Right ventricle myocardium (tissue), 1 donor: ENCODE measurements around the genes ARMC12 and MAPK13.

DNA sequence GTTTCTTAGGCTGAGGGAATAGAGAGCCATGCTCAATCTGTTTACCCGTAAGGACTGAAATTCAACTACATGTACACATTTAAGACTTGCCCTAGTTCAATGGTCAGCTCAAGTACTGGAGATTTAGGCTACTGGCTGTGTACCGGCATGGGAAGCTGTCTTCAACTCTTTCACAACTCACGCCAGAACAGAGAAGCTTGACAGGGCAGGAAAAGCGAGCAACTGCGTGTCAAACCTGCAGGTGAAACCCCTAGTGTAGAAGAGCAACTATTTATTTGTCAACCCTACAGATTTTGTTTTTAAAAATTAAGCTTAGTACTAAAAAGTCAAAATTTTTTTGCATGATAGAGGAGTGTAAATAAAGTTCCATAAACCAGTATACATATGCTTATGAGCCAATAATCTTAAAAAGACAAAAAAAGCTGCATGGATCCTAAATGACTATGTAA lies 61.7 kb upstream of the TULP1 start:
- PRO-cap, 2 experiments: no peak in any of the 2 experiments

DNA sequence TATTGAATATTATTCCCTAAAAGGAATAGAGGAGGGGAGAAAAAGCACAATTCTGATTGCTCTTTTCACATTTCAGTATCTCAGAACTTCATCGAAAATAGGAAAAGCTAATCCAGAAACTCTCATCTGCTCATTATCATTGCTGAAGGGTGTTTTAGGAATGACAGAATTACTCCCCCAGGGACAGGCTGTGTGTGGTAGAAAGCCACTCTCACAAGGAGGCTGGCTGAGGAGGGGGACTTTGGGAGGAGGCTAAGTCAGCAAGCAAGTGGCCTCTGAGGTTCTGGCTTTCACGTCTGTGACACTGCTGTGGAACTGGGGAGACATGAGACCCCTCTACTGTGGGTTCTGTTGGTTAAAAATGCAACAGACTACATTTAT lies 62.3 kb upstream of the TULP1 start:
- PRO-cap, 2 experiments: no peak in any of the 2 experiments

GRCh38 chr6:35591039-35591549 lies 78.4 kb upstream of the TULP1 start:
- PRO-cap, 2 experiments: no peak in any of the 2 experiments

- PRO-cap, 2 experiments: no peak in any of the 2 experiments
Observed at GRCh38 chr6:35610742-35611831, 77.6 kb downstream of the FKBP5 start.

GRCh38 chr6:35677986-35678559 lies 10.6 kb downstream of the FKBP5 start:
- PRO-cap, 2 experiments: no peak in any of the 2 experiments

DNA sequence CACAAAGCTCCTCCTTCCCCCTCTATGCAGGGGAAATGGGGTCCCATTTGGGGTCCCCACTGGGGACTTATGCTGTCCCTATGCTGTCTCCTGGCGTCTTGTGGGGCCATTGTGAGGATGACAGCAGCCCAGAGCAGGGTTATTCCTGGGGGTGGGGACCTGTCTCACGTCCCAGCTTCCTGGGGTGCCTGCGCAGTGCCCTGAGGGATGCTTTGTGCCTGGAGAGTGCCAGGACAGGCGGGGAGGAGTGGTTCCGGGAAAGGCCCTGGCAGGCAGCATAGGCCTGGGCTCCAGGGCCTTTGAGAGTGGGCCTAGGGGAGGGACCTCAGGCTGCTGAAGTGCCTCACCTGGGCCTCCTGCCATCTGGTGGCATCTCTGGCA lies 8.0 kb upstream of the ARMC12 start:
- PRO-cap, 2 experiments: peak in 2 of 2 experiments; most common plus-strand start position 215 of the sequence (in 1); most common minus-strand start position 113 of the sequence (in 1)

DNA sequence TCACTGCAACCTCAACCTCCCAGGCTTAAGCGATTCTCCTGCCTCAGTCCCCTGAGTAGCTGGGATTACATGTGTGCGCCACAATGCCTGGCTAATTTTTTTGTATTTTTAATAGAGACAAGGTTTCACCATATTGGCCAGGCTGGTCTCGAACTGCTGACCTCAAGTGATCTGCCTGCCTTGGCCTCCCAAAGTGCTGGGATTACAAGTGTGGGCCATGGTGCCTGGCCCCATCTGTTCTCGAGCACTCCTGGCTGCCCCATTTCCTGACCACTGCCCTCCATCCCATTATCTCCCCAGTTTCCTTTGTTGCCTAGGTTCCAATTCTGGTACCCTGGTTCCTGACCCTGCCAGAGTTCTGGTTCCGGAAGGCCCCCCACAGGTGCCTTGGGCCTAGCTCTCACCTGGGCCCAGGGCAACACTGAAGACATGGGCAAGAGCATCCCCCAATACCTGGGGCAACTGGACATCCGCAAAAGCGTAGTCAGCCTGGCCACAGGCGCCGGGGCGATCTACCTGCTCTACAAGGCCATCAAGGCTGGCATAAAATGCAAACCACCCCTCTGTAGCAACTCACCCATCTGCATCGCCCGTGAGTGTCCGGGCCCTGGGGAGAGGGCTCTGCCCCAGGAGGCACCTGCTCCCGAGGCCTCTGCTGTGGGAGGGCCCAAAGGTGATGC lies at the start of gene ARMC12:
TSS of gene ARMC12 (plus strand) at position 353 of the 680 bp plus-strand sequence.
- PRO-cap, 2 experiments: no peak in any of the 2 experiments

GRCh38 chr6:35787197-35787986 lies 6.6 kb downstream of the CLPSL1 start:
- PRO-cap, 2 experiments: no peak in any of the 2 experiments

GRCh38 chr6:35810908-35812017 lies 6.1 kb downstream of the LHFPL5 start:
- PRO-cap, 2 experiments: no peak in any of the 2 experiments

GRCh38 chr6:35922066-35922751 lies 1.3 kb upstream of the SRPK1 start:
- PRO-cap, 2 experiments: no peak in any of the 2 experiments

GRCh38 chr6:36019343-36019542 lies 5.2 kb downstream of the SLC26A8 start:
- PRO-cap, 2 experiments: no peak in any of the 2 experiments

DNA sequence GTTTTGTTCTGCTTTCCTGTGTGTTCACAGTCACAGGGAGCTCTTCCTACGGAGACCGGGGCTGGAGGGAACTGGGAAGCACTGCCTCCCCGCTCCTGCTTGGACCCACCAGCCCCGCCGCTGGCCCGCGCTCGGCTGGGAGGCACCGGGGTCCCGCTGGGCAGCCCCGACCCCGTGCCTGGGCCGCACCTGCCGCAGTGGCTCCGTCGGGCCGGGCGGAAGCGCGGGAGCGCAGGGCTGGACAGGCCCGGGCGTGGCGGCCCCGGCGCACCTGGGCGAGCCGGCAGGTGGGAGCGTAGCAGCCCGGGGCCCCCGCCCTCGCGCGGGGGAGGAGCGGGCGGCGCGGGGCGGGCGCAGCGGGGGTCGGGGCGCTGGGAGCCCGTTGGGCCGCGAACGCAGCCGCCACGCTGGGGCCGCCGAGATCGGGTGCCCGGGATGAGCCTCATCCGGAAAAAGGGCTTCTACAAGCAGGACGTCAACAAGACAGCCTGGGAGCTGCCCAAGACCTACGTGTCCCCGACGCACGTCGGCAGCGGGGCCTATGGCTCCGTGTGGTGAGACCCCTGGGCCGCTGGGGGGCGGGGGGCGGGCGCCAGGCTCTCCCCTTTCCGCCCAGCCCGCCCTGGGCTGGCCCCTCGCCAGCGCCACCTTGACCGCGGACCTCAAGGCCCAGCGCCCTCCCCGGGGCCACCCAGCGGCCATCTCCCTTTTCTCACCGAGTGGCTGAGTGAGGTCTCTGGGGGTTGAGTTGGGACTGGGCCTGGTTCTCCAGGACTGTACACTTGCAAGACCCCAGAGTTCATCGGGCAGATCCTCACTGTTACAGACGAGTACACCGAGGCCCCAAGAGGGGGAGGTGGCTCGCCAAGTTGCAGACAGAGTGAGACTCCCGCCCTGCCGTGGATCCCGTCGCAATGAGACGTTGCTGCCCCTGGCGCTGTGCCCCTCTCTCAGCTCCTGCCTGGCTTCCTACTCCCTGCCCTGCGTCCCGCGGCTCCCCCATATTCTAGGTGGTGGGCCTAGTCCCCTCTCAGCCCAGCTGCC lies at the start of gene MAPK13:
TSS of gene MAPK13 (plus strand) at position 366 of the 1,044 bp plus-strand sequence.
- PRO-cap, 2 experiments: no peak in any of the 2 experiments

DNA sequence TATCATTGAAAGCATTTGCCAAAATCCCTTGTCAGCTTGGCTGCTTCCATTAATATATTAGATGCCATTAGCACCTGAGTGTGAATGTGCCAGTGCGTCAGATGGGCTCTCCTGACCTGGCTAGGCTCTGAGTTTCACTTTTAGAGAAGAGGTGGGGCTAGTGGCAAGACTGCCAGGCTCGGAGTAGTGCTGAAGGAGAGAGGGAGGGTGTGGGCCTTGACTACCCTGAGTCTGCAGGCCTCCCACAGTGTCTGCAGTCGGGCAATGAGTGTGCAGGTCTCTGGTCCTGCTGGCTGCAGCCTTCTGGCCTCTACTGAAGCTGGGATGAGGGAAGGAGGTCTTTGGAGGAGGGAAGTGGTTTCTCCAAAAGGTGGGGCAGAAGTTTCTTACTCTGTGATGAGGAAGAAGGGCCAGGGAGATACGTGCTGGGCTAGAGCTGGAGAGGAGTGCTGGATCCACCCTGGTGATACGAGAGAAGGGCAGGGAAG lies 34.5 kb upstream of the PNPLA1 start:
- PRO-cap, 2 experiments: no peak in any of the 2 experiments

GRCh38 chr6:36339026-36339483 lies 2.4 kb upstream of the BNIP5 start:
- PRO-cap, 2 experiments: no peak in any of the 2 experiments

DNA sequence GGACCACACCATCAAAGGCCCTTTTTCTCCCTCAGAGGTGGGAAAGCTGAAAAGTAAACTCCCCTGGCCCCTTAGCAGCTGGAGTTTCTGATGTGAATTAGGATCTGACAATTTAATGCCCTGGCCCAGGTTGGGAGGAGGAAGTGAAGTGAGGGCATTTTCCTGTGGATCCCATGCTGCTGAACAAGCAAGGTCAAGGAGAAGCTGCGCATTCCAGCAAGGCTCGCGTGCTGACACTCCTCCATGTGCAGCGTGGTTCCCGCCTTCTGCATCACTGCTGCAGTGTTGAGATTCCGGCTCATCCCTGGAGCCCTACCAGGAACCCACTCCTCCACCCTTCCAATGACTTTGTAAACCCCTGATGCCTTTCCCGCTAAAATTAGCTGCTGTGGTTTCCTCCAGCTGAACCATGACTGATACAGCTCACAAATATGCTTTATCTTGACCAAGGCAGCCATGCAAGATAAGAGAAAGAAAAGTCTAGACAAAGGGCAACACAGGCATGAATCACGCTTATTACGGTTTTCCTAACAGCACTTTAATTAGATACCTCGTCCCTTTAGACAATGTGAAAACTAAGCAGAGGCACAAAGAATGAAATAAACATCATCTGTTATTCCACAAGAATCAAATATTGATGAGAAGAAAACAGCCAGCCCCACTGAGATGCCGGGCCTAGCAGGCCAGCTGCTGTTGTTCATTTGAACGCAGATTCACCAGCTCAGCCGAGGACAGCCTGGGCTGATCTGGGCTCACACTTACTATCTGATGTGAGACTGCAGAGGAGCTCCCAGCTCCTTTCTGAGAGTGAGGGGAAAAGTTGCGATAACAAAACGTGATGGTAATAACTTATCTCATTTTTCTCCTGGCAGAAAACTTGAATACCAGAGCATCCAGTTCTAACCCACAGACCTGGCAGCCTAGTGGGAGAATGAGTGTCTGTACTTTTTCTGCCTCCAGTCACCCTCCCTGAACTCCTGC lies 14.2 kb upstream of the BNIP5 start:
- PRO-cap, 2 experiments: no peak in any of the 2 experiments

- PRO-cap, 2 experiments: no peak in any of the 2 experiments
Observed at GRCh38 chr6:36541808-36542217, 5.5 kb downstream of the STK38 start.

- PRO-cap, 2 experiments: no peak in any of the 2 experiments
Observed at GRCh38 chr6:36616742-36617723, 22.9 kb downstream of the SRSF3 start.

DNA sequence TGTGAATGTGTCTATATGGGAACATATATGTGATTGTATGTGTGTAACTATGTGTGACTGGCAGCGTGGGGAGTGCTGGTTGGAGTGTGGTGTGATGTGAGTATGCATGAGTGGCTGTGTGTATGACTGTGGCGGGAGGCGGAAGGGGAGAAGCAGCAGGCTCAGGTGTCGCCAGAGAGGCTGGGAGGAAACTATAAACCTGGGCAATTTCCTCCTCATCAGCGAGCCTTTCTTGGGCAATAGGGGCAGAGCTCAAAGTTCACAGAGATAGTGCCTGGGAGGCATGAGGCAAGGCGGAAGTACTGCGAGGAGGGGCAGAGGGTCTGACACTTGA lies 29.8 kb downstream of the SRSF3 start:
- PRO-cap, 2 experiments: no peak in any of the 2 experiments

DNA sequence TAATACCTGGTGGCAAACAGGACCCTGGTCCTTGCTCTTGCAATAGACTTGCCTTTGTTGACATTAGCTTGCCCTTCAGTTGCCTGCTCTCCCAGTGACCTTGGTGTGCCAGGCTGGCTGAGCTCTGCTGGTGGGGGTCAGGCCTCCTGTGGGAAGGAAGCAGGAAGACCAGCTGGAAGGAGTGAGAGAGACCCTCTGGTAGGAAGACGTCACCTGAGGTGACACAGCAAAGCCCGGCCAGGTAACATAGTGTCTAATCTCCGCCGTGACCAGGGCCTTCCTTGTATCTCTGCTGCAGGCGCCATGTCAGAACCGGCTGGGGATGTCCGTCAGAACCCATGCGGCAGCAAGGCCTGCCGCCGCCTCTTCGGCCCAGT lies 5.3 kb downstream of the CDKN1A start:
- PRO-cap, 2 experiments: no peak in any of the 2 experiments

DNA sequence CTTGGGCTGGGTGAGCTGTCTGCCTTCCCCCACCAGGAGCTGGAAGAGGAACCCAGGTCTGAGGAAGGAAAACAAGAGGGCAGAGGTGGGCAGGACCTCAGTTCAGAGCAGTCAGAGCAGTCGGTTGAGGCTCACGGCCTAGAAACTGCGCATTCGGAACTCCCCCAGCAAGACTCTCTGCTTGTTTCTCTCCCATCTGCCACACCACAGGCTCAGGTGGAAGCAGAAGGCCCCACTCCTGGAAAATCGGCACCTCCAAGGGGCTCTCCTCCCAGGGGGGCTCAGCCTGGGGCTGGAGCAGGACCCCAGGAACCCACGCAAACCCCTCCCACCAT lies 24.4 kb downstream of the RAB44 start:
- PRO-cap, 2 experiments: no peak in any of the 2 experiments